ENCODE measurements around the gene SLC27A5.

GRCh38 chr19:58511820-58512409 lies at the start of gene SLC27A5:
Gene SLC27A5 (minus strand): TSS chr19:58511992.
- PRO-cap = no peak
- RRBS = no CpG with 5 or more reads among the region's 5 CpGs

DNA sequence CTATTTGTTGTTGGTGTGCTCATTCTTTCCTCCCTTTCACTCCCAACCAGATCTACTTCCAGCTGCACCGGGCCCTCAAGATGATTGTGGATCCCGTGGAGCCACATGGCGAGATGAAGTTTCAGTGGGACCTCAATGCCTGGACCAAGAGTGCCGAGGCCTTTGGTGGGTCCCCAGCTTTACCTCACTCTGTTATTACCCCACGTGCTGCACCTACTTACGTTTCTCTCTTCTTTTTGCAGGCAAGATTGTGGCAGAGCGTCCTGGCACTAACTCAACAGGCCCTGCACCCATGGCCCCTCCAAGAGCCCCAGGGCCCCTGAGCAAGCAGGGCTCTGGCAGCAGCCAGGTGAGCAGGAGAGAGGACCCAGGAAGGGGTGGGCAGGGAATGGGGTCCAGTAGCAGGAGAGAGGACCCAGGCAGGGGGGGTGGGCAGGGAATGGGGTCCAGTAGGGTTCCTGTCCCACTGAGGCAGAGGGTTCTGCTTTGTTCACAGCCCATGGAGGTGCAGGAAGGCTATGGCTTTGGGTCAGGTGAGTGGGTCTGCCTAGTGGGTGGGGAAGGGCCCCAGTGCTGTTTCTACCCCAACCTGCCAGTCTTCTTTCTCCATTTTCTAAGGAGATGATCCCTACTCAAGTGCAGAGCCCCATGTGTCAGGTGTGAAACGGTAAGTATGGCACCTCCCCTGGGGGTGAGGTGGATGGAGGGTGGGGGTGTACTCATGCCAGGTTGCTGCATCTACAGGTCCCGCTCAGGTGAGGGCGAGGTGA lies 4.6 kb downstream of the TRIM28 start:
- PRO-cap = no peak
- RRBS = no CpG with 5 or more reads among the region's 10 CpGs

GRCh38 chr19:58557710-58558089 lies 711 bp downstream of the UBE2M start:
- PRO-cap = no peak
- RRBS = no CpG with 5 or more reads among the region's 7 CpGs

DNA sequence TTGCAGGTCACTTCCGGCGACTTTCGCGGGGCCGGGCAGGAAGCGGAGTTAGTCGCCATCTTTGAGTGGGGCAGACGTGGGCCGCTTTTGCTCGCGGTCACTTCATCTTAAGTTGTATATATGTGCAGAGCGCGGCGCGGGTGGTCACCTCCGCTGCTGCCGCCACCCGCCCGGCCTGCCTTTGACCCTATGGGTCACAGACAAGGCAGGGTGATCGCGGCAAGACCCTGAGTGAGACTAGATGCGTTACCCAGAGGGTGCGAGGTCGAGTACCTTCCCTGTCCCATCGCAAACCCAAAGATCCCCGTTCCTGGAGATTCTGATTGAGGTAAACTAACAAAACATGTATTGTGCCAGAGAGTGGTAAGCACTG lies 657 bp upstream of the UBE2M start:
- PRO-cap = bidirectional peak, plus-strand start at position 46 of the sequence, minus-strand start outside the sequence
- RRBS = no CpG with 5 or more reads among the region's 26 CpGs

Measured in MCF 10A (cell line).